PC-3 (cell line): ENCODE data around the genes FREM2 and NHLRC3.

GRCh38 chr13:33743925-33744499 is 73.9 kb upstream of the RFC3 start:
- RAMPAGE, long total RNA, result no peak

DNA sequence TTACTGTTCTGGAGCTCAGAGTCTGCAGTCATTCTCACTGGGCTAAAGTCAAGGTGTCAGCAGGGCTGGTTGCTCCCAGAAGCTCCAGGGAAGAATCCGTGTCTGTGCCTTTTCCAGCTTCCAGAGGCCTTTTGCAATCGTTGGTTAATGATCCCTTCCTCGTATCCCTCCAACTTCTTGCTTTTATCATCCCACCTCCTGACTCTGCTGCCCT is 53.2 kb downstream of the RFC3 start:
- RAMPAGE, long total RNA, result no peak

GRCh38 chr13:34019673-34020306 is 201.8 kb downstream of the RFC3 start:
- RAMPAGE, long total RNA, result no peak

DNA sequence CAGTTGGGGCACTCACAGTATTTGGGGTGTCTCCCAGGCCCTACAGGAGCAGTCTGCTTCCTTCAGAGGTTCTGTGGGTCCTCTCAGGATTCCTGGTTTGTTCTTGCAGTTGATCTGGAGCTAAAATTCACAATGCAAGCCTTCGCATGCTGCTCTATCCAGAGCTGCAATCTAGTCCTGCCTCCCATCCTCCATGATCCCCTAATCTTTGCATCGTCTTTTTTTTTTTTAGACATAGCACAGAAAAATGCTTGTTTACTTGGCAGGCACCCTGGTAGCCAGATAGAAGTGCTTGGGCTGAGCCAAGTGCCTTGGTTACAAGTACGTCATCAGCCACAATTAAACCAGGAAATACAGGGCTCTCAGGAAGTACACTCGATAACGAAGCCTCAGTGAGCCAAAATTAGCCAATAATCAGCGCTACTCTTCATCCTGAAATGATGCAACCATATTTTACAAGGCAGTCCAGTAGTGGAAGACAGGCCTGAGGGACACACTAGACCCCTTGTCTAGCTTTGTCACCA is 194.1 kb upstream of the NBEA start:
- RAMPAGE, long total RNA, result no peak

DNA sequence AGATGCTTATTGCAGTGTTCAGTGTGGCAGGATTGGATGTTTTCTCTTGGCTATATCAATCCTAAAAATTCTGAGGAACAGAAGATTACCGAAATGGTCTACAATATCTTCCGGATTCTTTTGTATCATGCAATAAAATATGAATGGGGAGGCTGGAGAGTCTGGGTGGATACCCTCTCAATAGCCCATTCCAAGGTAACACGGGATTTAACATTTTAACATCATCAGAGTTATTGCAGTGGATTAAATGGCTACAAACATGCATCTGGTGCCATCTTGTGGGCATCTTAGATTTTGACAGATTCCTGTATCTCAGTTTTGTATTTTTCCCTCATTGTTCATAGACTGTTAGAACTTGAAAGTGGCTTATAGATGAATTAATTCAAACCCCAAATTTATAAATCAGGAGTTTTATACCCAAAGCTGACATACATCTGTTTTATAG is 215.0 kb downstream of the NBEA start:
- RAMPAGE, long total RNA, result no peak

DNA sequence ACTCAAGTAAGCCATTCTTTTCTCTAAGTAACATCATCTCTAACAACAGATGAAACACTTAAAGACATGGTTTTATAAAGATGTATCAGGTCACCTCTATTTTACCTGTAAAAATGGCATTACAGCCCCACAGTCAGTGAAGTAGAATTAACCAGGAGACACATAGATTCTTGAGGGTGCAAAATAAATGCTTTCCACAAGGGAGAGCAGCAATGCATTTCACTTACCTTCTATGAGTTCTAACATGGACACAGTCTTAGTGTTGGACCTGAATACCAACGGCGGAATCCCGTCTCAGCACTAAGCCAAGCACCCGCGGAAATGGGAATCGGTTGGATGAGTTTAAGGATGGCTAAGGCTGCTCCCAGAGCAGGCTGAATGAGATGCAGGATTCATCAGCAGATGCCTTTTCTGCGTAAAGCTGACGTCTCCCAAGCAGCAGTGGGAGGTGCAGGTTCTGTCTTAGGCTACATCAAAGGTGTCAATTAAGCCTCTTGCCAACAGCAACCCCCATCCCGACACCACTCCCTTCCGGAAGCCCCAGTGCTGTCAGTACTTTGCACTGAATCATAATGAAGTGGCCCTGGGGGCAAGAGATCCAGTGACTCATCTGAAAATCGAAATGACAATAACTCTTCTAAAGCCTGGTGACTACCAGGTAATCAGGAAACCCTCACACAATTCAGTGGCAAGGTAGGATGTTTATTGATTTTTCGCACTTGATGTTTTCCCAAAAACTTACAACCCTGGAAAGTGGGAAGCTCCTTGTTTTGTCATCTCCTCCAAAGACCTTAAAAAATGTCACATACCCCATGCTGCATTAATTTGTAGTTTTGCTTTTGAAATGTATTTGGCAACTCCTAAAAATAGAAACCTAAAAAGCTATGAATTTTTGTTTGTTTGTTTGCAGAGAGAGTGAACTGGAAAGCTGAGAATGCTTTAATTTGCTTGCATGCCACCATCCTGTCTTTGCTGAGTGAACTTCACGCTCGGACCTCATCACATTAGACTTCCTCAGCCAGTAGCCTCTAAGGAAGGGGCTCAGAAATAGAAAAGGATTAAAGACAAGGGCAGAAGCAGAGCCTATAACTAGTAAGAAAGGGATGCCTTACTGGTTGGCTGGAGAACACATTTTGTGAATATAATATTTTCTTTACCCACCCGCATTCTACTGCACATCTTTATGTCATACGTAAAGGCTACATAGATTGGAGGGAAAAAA is 275.5 kb downstream of the DCLK1 start:
- RAMPAGE, long total RNA, result no peak

DNA sequence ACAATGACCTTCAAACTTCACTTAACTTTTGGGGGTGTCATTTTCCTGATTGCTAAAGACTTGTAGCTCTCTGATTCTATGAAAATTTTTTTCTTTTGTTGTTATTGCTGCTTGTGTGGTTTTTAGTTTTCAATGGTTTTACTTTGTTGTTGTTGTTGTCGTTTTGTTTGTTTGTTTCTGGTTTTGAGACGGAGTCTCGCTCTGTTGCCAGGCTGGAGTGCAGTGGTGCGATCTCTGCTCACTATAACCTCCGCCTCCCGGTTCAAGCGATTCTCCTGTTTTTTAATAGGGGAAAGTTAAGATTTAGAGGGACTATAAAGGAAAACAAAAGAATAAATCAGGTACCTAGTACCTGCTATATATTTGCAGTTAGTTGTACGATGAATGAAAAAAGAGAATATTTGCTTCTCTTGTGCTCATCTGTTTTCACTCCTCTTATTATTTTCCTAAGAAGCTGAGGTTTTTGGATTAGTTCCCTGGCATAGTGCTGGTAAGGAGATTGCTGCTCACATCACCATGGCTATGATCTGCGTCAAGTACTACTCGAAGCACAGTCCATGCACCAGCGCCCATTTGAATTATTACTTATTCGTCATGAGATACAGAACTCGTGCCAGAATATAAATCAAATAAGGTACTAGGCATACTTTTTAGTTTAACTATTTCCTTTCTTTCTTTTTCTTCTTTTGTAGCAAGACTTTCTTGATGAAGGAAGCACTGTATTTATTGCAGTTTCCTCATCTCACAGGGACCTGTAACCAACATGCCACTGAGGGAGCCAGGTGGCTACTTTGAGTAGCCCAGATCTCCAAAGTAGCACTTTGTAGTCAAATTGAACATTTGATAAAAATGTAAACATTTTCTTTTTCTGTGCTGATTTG is 7.0 kb downstream of the SERTM1 start:
- RAMPAGE, long total RNA, result no peak

DNA sequence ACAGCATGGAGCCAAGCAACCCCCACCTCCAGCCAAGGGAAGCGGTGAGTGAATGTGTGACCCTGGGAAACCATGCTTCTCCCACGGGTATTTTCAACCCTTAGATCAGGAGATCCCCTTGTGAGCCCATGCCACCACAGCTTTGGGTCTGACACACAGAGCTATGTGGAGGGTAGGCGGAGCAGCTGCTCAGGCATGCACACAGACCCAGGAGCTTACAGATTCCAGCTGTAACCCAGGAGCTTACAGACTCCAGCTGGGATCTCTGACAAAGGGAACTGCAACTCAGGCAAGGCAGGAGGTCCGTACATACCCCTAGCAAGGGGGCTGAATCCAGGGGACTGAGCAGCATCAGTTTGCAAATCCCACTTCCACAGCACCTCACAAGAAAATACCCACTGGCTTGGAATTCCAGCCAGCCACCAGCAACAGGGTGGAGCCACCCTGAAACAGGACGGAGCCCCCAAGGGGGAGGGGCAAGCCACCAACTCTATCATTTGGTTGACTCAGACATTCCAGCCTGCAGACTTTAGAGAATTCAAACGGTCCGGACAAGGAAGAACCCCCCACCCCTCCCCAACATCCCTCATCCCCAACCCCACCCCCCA is 40.8 kb upstream of the RFXAP start:
- RAMPAGE, long total RNA, result no peak

- RAMPAGE, long total RNA, result no peak
Observed at GRCh38 chr13:36849802-36850459, 30.9 kb downstream of the RFXAP start.

- RAMPAGE, long total RNA, result no peak
Observed at GRCh38 chr13:37106637-37106953, 1.1 kb upstream of the CSNK1A1L start.

DNA sequence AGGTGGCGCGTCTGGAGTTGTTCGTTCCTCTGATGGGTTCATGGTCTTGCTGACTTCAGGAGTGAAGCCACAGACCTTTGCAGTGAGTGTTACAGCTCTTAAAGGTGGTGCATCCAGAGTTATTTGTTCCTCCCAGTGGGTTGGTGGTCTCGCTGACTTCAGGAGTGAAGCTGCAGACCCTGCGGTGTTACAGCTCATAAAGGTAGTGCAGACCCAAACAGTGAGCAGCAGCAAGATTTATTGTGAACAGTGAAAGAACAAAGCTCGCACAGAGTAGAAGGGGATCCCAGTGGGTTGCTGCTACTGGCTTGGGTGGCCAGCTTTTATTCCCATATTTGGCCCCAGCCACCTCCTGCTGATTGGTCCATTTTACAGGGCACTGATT is 126.6 kb downstream of the POSTN start:
- RAMPAGE, long total RNA, result no peak

DNA sequence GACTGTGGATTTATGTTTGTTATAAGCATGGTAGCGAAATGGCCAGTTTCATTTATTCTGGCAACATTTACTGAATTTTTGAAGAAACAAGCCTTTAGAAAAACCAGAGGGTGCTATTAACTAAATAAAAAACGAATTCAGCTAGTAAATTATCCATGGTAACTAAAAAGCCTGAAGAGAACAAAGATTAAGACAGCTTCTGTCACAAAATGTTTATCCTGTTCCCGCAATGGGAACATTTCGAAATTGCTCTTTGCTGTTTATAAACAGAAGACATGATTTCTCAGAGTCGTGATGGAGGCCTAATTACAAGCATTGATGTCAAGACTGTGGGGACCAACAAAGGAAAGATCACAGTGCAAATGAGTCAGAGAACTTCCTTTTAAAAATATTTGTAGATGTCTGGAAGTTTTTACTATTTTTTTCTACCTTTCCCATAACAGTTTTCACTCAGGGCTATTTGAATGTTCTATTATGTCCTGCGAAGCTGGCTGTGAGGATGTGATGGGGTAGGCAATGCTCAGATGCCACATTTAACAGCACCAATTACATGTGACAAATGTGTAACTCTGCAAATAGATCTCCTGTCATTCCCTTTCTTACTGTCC is 83.1 kb upstream of the POSTN start:
- RAMPAGE, long total RNA, result no peak

GRCh38 chr13:37886923-37887345 is 17.4 kb upstream of the TRPC4 start:
- RAMPAGE, long total RNA, result no peak

DNA sequence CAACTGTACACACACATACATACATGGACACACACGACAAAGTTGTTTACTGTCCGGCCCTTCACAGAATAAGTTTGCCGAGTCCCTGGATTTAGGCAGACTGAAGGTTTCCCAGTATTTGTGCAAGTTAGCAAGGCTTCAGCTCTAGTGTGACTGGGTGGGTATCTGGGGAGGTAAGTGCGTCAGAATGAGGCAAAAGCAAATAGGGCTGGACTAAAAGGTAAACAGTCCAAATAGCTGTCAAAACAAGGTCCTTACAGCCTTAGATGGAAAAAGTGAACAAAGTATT is 228.4 kb upstream of the UFM1 start:
- RAMPAGE, long total RNA, result no peak

DNA sequence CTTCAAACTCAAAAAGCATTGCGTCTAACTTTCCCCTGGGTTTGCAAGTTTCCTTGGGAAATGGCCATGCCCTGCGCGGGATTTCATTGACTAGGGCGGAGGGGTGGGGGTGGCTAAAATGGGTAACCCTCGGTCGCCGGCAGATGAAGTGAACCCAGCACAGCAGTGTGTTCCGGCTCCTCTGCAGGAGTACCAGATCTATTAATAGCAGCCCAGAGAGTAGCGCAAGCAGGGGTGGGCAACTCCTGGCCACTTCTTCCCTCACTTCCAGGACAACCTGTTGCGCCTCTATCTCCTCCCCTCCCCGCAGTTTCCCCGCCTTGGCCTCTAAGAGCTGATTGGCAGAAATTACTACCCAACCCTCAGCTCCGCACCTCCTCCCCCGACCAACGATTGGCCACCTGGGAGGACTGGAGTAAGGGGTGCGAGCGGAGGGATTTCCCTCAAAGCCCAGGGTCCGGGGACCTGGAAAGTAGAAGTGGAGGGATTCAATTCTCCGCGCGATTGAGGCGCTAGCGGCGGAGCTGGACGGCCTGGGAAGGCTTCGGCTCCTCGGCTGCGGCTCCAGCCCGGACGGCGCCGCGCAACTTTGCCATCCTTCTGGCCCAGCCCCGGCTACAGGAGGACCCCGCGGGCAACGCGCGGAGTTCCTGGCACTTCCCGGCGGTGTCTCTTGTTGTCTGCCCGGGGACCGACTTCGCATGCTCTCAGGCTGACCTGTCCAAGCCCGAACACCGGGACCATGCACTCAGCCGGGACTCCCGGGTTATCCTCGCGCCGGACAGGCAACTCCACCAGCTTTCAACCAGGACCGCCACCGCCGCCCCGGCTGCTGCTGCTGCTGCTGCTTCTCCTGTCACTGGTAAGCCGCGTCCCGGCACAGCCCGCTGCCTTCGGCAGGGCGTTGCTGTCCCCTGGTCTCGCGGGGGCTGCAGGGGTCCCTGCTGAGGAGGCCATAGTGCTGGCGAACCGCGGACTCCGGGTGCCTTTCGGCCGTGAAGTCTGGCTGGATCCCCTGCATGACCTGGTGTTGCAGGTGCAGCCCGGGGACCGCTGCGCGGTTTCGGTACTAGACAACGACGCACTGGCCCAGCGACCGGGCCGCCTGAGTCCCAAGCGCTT is at the start of gene FREM2:
TSS of gene FREM2 (plus strand) at position 475 of the 1,122 bp plus-strand sequence.
- RAMPAGE, long total RNA, result no peak

DNA sequence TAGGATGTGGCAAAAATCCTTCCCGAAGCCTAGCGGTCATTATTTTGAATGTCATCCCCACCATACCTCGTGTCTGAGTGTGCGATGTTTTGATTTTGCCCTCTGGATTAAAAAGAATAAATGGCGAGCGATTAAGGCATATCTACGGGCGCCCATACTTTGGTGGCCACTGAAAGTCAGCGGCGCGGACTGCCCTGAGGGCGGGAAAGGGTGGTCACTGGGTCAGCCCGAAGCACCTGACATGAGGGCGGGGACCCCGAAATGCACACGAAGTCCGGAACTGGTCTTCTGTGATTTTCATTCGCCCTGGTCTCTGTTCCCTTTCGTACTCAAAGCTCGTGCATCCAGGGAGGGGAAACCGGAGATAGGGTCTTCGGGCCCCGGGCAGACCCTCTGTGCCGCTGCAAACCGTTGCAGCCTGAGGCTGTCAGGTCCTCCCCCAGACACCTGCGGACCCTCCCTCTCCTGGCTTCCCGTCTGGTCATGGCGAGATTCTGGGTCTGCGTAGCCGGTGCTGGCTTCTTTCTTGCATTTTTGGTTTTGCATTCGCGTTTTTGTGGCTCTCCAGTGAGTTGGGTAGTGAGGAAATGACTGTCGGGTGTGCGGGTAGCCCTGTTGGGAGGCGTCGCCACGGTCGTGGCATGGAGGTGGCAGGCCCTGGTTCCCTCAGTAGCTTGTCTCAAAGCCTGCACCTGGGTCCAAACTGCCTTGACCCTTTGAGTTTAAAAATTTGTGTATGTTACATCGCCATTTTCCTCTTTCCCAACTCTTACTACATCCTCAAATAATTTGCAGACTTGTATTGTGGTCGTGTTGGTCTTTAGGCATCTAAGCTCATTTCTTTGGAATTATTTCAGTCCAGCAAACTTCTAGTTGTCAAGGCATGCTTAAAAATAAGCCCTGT is at the start of gene NHLRC3:
TSS of gene NHLRC3 (plus strand) at position 300 of the 904 bp plus-strand sequence.
- RAMPAGE, long total RNA, result no peak

DNA sequence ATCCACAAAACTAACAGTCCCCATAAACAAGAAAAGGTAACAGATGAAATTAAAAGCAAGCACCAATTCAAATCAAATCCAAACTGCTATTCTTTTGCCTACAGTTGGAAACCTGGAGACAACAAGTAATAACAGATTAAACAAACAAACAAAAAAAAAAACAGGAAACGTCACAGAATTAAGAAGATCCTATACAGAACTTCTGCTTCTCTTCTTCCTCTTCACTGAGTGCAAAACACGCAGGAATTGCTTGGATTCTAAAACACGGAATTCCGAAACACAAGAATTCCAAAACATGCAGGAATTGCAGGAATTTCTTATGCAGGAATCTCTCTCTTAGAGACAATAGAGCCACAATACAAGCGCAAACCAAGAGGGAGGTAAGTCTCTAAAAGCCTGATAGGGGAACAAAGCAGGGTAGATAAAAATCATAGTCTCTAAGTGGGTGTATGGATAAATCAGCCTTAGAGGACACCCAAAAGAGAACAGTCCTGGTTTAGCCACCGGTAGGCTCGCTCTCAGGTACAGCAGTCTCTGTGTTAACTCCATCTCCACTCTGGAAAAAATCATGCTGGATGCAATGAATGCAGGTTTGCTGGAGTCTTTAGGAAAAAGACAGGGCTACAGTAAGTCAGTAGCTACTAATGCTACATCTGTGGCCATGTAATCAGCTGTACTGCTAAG is 112.9 kb downstream of the LHFPL6 start:
- RAMPAGE, long total RNA, result no peak

GRCh38 chr13:39494111-39494640 is 108.8 kb downstream of the LHFPL6 start:
- RAMPAGE, long total RNA, result no peak

GRCh38 chr13:39571257-39571985 is 31.6 kb downstream of the LHFPL6 start:
- RAMPAGE, long total RNA, result no peak

DNA sequence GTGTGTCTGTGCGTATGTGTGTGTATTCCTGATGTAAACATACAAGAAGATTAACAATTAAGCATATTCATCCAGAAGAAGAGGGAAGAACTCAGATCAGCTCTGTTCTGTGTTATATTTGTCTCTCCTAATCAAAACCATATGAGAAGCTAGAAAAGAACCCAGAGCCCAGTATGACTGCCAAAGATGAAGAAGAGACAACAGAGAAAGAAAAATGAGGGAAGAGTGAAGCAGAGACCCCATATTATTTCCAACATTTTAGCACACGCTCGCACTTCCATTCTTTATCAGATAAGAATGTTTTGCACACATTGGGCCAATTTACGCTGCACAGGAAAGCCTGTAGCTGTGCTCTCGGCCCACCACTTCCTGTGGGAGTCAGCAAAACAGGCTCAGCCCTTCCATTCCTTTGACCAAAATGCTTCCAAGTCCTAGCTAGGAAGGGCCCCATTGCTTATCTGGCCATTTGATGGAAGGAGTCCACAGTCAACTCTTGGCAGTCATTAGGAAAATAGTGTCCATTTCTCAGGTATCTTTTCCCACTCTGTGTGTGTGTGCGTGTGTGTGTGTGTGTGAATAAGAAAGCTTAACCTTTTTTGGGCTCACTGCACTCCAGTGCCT is 237.3 kb downstream of the COG6 start:
- RAMPAGE, long total RNA, result no peak